Tongue (tissue), 2 donors: ENCODE data around the gene IFIH1.

- RAMPAGE, long total RNA = no peak
These were observed 512 bp upstream of the ACVR1 start for GRCh38 chr2:157876499-157877185.

DNA sequence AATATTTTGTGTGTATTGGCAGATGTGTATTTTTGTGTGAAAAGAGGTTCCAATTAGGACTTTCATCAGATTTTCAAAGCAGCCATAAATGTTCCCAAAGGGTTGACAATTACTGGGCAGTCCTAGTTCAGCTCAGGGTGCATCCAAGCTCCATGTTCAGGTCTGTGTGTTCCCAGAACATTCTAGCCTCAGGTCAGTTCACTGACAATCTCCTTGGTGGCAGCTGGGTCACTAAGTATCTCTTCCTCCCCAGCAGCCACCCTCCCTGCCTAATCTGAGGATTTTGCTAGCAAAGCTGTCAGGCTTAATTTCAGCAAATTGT, 29.7 kb downstream of the UPP2 start:
- RAMPAGE, long total RNA = no peak

DNA sequence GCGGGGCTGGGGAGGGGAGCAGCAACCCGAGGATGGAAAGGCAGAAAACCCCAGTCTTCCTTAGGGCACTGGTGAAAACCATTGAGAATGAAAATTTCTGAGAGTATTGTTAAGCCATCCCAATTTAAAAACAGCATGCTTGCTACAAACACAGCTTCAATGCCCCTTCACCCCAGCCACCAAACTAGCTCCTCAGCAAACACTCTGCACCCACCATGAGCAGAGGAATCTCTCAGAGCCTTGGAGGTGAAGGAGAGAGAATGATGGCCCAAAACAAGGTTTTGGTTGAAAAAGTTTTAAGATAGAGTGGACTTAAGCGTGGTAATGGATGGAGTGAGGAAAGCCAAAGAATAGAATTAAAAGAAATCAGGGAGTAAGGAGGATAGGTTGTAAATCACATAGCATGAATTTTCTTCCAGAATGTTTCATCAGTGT, 14.1 kb downstream of the PKP4 start:
- RAMPAGE, long total RNA = no peak

DNA sequence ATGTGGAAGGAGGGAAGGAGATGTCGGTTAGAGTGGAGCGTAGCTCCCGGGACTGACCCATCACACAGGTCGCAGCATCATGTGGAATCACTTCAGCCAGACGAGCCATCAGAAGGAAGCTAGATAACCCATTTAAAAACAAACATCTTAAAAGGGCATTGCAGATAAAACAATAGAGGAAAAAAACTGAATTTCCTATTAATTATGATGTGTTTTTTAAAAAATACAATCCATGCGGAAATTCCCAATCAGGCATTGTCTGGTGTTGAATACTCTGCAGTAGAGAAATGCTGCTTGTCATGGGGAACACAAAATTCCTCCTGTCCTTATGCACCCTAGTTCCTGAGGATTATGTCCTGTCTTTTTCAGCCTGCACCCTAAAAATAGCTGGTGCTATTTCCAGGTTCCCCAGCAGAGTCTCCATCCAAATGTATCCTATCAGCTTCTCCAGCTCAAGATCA, 77.2 kb upstream of the DAPL1 start:
- RAMPAGE, long total RNA = no peak

GRCh38 chr2:159603431-159604281, 12.7 kb downstream of the BAZ2B start:
- RAMPAGE, long total RNA = no peak

DNA sequence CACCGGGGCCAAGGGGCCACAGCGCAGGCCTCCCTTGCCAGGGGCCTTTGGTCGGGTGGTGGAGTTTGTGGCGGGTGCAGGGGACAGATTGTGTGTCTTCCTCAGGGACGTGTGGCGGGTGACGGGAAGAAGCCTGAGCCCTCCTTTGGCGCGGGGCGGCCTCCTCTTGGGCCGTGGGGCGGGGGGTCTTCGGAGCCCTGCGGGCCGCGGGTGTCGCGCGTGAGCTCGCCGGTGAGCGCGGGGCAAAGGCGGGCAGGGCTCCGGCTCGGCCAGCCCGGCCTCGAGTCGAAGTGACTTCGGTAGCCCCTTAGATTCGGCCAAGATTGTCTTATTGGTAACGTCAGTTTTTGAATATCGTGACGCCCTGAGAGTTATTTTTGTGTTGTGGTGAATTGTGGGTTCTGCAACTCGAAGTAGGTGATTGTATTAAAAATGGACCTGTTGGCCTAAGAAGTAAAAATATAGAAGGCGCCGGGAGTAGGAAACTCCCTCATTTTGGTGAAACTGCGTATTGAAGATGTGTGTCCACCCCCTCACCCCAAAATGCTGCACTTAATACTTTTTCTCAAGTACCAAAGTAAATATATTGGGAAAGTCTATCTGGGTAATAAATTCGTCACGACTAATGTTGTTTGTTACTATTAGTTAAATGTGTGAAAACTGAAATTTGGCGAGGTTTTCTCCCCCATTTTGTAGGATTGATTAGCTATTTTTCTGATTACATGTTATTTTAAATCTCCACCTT, 673 bp downstream of the MARCHF7 start:
- RAMPAGE, long total RNA = no peak

GRCh38 chr2:159713998-159714733, 1.9 kb downstream of the MARCHF7 start:
- RAMPAGE, long total RNA = no peak

DNA sequence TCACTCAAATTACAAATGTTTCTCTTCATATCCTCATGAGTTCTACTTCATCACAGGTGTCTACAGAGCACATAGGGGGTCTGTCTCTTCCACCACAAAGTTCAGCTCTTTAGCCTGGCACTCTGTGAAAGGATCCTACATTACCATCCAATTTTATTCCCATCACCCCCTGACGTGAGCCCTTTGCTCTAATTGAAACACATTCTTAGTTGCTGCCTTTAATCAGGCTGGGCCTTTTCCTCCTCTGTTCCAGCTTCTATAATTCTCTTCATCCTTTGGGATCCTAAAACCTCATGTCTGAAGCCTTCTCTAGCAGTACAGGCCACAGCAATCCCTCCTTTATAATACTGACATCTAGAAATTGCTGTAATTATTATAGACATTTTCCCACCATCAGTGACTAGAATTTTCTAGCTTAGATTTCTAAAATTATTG, 39.4 kb upstream of the LY75 start:
- RAMPAGE, long total RNA = no peak

- RAMPAGE, long total RNA = no peak
These were observed 8.1 kb upstream of the ITGB6 start for GRCh38 chr2:160208156-160208645.

DNA sequence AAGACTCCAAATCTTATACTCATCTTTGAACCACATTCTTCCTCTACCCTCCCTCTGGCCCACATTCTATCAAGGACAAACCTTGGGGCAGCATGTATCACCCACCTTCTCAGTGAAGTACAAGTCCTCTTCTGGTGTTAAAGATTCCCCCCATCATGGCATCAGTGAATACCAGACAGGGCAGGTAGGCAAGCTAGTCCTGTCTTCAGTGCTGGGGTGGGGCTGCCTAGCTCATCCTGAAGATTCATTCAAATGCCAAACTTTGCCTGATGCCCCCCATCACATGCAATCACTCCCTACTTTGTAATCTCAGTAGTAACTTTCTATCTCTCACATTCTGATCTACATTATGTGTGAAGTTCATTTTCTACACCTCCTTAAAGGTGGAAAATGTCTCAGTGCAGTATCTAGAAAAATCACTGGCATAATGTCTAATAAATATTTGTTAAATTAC, 138.1 kb downstream of the RBMS1 start:
- RAMPAGE, long total RNA = no peak

- RAMPAGE, long total RNA = no peak
These were observed 114.2 kb downstream of the RBMS1 start for GRCh38 chr2:160379463-160379793.

- RAMPAGE, long total RNA = no peak
These were observed 99.5 kb downstream of the RBMS1 start for GRCh38 chr2:160393946-160394706.

DNA sequence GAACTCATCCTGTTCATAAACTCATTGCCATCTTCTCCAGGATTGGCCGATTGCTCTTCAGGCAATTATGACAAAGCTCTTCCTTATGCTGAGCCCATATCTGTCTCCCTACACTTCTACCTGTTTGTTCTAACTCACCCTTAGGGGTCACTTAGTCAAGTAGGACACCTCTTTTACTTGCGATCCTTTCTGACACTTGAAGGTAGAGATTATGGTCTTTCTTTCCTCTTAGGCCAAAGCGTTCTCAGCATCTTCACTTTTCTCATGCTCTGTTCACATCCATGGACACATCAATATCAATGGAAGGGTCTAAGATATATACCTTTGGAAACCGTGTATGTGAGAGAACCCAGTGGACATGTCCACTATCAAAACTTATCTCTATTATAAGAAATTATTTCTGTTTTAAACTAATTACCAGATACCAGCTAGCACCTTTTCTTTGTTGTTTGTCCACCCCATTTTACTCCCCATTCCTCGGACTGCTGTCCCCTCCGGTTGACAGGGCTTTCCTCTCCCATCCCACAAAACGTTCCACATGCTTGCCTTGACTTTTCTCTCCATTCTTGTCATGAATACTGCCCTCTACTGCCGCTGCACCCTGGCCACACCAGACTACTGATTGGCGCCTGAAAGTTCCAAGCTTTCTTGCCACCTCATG, 47.2 kb downstream of the RBMS1 start:
- RAMPAGE, long total RNA = no peak

- RAMPAGE, long total RNA = no peak
These were observed 226.1 kb upstream of the TANK start for GRCh38 chr2:160934141-160934586.

DNA sequence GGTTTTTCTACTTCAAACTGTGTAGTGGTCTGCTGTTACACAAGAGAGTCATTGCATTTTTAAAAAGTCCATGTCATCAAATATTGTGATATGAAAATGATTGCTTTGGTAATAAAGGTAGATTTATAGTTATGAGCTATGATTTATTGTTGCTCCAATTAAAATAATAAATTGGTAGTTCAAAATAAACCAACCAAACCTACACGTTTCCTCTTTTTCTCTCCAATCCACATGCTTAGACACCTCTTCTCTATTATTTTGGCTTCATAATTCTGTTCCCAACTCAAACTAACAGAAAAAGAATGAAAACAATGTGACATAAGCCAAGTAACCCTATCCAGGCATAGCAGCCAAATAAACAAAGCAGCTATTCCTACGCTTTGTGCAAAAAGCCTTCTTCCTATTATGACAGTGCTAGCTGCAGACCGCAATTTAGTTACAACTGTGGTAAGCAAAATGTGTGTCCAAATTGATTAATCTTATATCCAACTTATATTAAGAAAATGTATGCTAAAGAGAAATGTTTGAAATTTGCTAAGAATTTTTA, 20.7 kb upstream of the TANK start:
- RAMPAGE, long total RNA = no peak

GRCh38 chr2:161324041-161324814, 16.0 kb downstream of the PSMD14 start:
- RAMPAGE, long total RNA = no peak

- RAMPAGE, long total RNA = no peak
These were observed at the start of gene IFIH1 for GRCh38 chr2:162318372-162318962. Gene IFIH1, minus strand, starts transcription at chr2:162318684.

- RAMPAGE, long total RNA = no peak
These were observed 307.2 kb downstream of the GRB14 start for GRCh38 chr2:164314028-164314617.

GRCh38 chr2:164622224-164623222, 1.2 kb upstream of the GRB14 start:
- RAMPAGE, long total RNA = no peak

DNA sequence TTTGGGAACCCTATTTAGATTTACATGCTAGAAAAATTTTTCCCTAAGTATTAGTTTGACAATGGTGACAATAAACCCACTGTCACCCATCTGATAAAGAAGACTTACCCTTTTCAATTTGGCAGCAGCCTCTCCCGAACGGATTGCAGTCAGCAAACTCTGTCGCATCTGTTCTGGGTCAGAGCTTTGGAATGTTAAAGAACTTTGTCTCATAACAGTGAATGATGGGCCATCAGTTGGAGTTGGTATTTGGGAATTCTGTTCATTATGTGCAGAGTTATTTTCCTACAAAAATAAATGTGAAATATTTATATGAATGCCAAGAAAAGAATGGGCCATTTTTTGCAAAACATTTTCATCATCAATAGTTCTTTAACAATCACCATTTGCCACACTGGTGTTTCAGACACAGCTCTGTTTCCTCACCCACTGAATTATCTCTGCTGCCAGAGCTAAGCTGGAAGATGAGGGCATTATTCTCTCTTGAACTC, 70.9 kb upstream of the GRB14 start:
- RAMPAGE, long total RNA = no peak